Pulmonary lymph node (tissue), 1 donor: ENCODE results near the gene ACTL8.

DNA sequence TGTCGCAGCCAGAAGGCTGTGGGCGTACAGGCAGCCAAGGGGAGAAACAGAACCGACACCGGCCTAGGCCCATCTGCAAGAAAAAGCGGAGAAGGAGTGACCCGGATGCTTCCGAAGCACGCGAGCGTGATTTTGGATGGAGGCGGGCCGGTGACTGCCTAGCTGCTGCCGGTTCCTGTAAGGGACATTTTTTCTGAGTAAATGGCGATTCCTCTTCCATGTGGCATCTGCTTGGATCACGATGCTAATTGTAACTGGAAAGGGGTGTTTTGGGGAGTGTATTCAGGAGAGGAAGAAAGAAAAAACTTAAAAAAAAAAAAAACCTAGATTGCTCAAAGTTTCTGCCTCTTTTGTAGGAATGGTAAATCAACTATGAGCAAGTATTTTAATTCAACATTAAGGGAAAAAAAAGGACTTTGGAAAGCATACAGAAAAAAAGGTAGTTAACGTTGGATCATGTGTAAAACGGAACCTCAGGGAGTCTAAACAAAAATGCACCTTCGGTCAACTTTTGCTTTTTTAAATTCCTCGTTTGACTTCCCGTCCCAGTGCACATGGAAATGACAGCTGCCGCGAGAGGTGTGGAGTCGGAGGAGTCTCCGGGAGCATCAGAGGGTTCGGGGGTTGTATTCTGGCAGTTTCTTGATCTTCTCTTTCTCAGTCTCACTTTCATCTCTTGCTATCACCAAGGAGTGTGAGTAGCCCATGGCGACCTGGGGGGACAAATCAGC is 30.8 kb downstream of the RCC2 start:
- PRO-cap = no peak

- PRO-cap = no peak
Observed at GRCh38 chr1:17431463-17431965, 8.0 kb downstream of the RCC2 start.

DNA sequence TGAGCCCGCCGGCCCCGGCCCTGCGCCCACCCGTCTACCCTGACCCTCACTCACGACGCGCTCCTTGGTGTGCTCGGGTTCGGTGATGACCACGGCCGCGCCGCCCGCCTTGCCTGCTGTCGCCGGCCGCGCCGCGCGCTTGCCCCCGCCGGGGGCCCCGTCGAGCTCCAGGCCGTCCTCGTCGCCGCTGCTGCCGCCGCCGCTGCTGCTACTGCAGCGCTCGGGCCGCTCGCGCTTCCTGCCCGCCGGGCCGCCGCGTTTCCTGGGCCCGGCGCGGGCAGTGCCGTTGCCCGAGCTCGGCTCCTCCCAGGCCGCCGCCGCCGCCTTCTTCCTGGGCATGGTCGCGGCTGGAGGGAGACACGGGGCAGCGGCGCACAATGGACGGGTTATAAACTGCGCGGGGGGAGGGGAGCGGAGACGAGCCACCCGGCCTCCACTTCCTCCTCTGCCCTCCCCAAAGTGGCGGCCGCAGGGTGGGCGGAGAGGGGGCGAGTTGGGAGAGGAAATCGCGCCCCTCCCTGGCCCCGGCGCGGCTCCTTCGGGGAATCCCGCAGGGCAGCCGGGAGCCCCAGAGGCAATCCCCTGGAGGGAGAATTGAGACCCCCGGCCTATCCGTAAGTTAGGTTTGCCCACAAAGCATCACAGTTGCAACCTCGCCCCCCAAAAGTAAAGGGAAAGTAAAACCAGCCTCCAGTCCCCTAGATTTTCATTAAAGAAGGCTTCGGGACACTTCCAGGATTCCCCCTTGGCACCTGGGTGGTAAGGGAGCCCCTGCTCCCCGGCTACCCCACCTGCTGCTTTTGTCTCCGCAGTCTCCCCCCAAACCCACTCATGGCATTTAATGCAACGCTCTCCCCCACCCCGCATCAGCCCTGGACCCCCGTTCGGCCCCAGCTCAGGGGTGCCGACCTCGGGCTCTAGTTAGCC is 1.0 kb downstream of the RCC2 start:
- PRO-cap = bidirectional peak, plus-strand start at position 355 of the sequence, minus-strand start at position 361 of the sequence

DNA sequence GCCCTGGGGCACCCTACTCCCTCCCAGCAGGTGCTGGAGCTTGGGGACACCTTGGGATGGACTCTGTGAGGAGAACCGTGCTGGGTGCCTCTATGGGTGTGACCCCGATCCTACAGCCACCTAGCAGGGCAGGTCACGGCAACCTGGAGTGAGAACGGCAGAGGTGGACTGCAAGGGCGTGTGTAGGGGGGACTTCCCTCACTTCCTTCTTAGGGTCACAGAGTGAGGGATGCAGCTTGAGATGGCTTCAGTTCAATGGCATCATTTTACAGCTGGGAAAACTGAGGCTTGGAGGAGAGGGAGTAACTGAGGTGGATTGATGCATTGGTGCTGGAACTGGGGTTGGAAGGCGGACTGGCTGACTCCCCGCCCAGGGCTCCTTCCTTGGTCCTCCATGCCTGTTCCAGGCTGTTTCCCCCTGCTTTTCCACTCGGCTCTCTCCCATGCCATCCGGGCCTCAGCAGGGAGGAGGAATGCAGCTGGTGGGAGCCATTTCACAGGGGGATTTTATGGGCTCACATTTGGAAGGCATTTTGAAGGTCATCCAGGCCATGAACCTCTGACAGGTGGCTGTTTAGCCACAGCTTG is 18.8 kb upstream of the ARHGEF10L start:
- PRO-cap = no peak

DNA sequence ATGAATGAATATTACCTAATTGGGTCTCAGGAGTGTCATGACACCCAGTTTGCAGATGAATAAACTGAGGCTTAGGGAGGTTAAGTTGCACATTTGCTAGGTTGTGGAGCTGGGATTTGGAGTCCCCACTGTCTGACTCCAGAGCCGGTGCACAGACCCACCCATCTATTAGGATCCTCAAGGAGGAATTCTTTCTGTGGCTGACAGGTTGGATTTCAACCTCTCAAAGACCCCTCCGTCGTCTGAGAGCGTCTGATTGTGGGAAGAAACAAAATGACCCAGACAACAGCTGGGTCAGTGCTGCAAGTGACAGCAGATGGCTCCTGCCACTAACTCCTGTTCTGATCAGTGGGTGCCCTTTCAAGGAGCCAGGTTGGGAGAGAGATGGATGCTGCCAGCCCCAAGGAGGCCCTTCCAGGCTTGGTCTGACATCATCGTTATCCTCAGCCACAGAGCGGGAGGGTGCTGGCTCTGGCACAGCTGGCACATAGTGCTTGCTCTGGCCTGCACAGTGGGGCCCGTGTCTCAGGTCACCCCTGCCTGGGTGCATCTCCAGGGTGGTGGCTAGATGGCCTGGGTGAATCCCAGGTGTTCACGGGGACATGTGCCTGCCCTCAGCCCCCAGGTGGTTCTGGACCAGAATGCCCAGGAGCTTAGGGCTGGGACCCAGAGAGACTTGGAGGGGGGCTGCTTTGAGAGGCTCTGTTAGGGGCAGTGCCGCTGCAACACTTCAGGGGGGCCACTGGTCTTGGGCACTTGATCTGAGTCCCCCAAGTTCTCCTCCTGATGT is 24.3 kb downstream of the ARHGEF10L start:
- PRO-cap = no peak

DNA sequence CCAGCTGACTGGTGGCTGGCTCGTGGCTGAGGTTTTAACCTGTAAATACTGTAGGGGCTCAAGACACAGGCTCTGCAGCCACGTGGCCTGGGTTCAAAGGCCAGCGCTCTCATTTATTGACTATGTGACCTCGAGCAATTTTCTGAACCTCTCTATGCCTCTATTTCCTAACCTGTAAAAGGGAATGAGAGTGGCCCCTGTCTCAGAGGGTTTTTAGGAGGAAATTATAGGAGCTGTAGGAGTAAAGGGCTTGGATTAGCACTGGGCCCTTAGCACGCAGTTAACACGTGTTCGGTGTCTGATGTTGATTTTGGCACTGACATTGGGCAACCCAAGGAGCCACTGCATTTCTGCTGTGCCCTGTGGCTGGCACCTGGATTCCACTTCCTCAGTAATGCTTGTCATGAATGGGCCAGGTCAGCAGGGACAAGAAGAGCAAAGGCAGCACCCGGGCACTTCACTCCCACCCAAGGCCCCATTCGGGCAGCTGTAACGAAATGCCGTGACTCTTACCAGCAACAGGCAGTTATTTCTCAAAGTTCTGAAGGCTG is 25.1 kb downstream of the ARHGEF10L start:
- PRO-cap = no peak

- PRO-cap = no peak
Observed at GRCh38 chr1:17583238-17583440, 43.6 kb downstream of the ARHGEF10L start.

DNA sequence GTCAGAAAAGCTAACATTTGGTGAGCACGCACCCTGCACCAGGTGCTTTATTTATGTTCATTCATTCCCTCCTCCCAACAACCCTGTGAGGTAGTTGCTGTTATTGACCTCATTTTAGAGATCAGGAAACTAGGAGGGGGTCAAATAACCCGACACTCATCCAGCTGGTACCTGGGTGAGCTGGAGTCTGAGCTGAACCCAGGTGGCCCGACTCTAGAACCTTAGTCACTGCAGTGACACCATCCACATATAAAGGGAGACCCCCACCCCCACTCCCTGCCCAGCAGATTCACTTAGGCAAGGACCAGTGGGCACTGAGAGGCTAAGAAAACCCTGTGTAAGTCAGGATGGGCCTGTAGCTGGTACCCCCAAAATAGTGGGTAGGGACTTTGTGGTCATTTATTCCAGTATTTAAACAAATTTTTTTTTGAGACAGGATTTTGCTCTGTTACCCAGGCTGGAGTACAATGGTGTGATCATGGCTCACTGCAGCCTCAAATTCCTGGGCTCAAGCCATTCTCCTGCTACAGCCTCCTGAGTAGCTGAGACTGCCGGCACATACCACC is 44.0 kb downstream of the ARHGEF10L start:
- PRO-cap = no peak

GRCh38 chr1:17597613-17598338 is 58.3 kb downstream of the ARHGEF10L start:
- PRO-cap = no peak

DNA sequence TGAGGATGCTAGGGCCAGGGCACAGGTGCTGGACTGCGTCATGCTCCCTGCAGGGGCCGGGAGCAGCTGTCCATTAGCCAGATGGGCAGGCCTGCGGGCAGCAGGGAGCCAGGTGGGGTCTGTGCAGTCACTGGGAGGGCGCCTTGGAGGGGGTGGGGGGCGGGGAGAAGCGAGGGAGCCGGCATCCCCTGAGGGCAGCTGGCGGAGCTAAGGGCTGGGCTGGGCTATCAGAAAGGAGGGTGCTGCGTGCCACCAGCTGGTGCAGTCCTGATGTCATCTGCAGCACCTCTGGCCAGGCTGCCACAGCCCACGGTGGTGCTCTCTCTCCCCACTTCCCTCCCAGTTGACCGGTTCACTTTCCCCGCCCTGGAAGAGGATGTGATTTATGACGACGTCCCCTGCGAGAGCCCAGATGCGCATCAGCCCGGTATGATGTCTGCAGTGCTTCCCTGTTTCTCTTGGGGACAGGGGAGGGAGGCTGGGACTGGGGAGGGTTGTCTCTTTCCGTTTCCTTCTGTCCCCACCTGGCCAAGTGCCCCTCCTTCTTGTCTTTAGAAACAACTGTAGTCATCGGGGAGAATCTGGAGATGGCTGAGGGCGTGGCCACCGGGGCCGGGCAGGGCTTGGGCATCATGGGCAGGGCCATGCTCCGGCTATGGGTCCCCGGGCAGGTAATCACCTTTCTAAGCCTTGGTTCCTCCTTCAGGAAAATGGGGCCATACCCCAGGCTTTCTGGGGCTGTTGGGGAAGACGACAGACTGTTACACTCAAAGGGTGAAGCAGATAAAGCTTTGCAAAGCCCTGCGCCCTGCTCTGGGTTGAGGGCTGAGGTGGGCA is 63.9 kb downstream of the ARHGEF10L start:
- PRO-cap = no peak

- PRO-cap = no peak
Observed at GRCh38 chr1:17666962-17667575, 88.1 kb upstream of the ACTL8 start.

DNA sequence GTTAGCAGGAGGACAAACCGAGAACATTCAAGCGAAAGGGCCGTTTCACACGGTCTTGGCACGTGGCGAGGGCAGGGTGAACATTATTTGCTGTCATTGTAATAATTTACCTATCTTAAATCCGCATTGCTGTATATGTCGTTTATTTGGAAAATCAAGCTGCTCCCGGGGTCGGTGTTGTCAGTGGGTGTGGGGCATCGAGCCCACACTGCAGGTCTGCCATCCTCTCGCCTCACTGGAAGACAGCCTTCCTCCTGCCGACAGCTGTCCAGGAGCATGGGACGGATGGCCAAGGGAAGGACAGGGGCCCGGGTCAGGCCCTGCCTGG is 87.1 kb upstream of the ACTL8 start:
- PRO-cap = no peak

DNA sequence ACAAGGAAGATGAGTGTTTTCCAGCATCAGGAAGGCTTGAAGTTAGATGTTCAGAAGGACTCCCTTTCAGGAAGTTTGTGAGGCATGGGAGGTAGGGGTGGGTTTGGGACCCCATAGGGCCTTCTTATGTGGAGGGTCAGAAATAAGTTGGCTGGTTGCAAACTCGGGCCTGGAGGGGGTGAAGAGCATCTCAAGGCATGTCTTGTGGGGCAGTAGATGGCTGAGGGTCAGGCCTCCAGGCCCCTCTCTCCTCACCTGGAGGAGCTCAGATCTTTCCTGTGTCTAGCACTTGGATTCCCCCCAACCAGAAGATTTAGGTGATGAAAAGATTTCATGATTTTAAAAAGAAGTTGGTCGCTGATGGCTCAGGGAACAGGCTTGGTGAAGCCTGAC is 82.4 kb upstream of the ACTL8 start:
- PRO-cap = no peak

DNA sequence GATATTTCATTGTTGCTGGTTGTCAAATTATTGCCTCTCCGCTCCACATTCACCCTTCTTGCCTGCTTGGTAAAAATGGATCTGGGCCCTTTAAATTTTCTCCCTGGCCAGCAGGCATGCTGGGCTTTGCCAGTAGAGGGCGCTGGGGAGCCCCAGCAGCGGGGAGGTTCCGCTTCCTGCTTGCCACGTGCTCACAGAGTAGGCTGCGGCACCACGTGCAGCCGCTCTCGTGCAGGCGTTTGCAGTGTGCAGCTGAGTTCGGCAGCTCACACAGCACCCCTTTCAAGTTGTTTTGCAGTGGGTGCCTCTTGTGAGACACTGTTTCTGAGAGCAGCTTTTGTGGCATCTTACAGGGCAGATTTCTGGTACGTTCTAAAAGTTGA is at the start of gene ACTL8:
ACTL8 (plus strand) TSS at position 194 of the 383 bp plus-strand sequence.
- PRO-cap = no peak

DNA sequence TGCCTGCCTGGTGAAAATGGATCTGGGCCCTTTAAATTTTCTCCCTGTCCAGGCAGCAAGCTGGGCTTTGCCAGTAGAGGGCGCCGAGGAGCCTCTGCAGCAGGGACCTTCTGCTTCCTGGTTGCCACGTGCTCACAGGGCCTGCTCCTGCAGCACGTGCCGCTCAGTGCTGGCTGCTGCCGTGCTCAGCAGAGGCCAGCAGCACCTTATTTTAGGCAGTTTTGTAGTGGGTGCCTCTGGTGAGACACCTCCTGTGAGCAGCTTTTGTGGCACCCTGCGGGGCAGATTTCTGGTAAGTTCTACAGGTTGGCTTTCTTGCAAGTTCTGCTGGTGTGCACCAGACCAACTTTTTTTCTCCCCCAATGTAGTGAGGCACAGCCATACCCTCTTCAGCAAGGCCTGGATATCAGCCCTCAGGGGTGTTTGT is 4.1 kb downstream of the ACTL8 start:
- PRO-cap = no peak

DNA sequence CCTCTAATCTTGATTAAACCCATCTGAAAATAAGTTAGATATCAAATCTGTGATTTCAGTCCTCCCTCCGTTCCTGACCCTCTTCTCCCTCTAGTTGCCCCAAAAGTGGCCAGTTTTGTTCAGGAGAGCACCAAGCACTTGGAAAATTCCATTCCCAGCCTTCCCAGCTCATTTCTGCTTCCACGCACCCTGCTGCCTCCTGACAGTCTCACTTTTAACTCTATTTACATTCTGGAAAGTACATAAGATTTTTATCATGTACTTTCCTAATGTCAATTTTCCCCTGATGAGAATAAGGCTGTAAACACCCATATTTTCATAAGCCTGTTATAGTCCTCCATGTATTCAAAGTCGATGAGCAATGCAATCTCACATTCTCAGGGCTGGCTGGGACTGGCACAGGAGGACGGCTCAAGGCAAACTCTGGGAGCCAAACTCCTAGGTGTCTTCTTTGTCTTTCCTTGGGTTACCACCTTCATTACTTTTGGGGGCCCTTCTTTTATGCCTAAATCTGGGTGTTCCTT is 94.4 kb downstream of the IGSF21 start:
- PRO-cap = no peak

GRCh38 chr1:18464222-18465145 is 16.2 kb upstream of the KLHDC7A start:
- PRO-cap = no peak

DNA sequence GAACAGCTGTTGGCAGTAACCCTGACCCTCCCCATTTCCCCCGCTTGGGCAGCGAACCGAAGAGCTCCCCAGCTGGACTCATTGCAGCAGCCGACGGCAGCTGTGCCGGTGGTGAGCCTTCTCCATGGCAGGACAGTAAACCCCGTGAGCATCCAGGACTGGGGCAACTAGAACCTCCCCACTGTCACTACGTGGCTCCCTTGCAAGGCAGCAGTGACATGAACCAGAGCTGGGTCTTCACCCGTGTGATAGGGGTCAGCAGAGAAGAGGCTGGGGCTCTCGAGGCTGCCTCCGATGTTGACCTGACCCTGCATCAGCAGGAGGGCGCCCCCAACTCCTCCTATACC is 661 bp downstream of the KLHDC7A start:
- PRO-cap = no peak

DNA sequence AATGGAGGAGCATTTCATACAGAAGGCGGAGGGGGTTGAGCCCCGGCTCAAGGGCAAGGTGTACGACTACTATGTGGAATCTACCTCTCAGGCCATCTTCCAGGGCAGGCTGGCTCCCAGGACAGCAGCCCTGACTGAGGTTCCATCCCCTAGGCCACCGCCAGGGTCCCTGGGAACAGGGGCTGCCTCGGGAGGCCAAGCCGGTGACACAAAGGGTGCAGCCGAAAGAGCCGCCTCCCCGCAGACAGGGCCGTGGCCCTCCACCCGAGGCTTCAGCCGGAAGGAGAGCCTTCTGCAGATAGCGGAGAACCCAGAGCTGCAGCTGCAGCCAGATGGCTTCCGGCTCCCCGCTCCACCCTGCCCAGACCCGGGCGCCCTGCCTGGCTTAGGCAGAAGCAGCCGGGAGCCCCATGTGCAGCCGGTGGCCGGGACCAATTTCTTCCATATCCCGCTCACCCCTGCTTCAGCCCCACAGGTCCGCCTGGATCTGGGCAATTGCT is 1.1 kb downstream of the KLHDC7A start:
- PRO-cap = no peak

DNA sequence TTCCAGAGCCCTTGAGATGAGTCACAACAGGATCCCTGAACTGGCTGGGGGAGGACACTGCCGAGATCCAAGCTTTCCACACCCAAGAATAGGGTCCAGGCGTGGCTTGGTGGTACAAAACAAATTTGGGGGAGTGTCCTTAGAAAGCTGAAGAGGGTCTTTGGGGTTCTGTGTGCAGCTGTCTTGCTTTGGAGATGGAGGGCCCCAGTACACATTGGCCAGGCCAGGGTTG is 74.5 kb downstream of the PAX7 start:
- PRO-cap = no peak